ENCODE measurements around a stretch of chr13.

- PRO-cap, result no peak
These were observed 57.8 kb upstream of the TUBA3C start for GRCh38 chr13:19239423-19239828.

- PRO-cap, result bidirectional peak, plus-strand start at chr13:19601981, minus-strand start at chr13:19601985
These were observed 31.3 kb upstream of the MPHOSPH8 start for GRCh38 chr13:19601735-19602934.

DNA sequence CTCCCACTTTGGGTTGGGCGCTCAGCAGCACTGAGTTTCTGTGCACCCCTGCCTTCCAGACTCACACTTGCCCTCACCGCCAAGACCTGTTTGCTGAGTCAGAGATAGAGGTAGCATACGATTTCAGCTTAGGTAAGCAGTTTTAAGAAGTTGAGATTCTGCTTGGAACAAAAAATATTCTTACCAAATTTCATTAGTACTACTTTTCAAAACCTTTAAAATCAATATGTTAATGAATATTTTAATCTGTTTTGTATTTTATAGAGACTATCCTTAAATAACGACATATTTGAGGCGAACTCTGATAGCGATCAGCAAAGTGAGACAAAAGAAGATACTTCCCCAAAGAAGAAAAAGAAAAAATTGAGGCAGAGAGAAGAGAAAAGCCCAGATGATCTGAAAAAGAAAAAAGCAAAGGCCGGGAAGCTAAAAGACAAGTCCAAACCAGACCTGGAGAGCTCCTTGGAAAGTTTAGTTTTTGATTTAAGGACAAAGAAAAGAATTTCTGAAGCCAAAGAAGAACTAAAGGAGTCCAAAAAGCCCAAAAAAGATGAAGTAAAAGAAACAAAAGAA lies 12.8 kb downstream of the MPHOSPH8 start:
- PRO-cap, result no peak

DNA sequence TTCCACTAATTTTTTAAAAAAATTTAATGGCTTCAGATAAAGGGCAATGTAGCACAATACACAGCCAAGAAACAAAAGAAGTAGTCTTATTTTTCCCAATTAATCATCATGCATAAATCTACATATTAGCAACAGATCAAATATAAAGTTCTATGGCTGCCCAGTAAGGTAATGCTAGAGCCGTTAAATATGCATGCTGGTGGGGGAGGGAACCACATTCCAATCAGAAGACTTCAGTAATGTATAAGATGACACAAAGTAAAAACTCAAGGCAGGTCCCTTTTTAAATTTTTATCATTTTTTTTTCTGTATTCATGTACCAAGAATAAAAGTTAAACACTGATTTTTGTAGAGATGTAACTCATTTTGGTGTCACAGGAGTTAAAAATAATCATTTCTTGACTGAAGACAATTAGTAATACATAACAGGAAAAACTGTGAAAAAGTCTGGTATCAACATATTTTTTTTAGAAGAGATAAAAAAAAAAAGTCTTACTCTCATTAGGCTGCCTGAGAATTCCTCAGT lies 62.0 kb downstream of the MPHOSPH8 start:
- PRO-cap, result no peak

DNA sequence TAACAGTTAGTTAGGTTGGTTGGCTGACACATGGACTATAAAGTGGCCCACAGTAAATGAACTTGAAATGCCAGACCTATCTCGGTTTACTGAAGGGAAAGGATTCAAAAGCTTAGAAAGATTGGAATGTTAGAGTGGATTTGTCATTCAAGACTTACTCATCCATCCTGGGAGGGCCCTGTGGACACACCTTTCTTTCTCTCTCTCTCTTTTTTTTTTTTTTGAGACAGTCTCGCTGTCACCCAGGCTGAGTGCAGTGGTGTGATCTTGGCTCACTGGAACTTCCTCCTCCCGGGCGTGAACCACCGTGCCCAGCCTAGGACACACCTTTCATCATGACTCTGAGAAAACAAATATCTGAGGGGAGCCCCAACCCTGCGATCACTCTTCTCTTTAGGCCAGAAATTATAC lies 46.9 kb upstream of the ZMYM5 start:
- PRO-cap, result no peak

DNA sequence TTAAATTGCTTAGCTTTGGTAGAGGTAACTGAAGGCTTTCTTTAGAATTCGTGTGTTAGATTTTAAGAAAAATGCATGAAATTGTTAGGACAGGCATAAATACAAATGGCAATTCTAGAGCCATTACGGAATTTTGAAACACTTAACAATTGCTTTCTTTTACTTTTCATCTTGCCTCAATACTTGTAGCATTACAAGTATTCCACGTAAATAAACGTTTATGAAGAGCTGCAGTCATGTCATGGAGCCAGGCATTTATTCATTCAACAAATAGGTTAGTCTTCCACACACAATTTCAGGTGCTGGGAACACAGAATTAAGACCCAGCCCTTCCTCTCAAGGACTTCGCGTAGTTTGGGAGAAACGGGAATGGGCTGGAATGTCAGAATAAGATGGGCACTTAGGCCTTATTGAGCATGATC lies 69.9 kb downstream of the GJA3 start:
- PRO-cap, result no peak

DNA sequence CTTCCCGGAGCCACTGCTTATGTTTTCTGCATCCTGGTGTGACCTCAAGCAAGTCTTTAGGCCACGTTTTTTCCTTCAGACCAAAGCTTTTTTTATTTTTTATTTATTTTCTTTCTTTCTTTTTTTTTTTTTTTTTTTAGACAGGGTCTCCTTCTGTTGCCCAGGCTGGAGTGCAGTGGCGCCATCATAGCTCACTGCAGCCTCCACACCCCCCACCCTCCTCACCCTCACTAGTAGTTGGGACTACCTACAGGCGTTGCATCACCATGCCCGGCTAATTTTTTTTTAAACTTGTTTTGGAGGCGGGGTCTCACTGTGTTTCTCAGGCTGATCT lies 33.7 kb downstream of the GJA3 start:
- PRO-cap, result no peak

DNA sequence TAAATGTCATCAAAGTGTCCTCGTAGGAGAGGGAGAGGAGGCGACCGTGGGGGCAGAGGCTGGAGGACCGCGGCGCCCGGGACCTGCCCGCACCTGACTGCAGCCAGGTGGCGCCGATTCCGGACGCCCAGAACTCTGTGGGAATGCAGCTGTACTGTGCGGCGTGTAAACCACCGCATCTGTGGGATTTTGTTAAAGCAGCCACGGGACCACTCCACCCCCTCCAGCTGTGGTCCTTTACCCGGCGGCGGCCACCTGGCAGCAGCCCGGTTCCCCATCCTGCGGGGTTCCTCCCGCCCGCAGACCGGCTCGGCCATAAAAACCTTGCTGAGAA lies 32.2 kb downstream of the GJA3 start:
- PRO-cap, result no peak

DNA sequence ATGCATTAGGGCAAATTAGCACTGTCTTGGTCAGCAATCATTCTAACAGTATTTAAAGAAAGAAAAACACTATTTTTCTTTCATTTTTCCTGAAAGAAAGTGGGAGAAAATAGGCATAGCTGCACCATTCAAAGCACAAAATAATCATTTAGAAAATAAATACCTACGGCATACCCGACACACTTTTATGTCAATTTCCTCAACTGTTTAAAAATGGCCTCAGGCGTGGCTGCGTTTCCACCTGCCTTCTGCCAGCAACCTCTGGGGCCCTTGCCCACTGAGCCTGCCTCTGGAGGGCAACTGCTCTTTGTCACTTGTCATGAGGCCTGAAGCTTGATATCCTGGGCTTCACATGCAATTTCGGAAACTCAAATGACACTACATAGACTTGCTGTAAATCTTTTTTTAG lies 19.8 kb downstream of the GJA3 start:
- PRO-cap, result no peak

GRCh38 chr13:20832676-20833065 lies 58.9 kb upstream of the EEF1AKMT1 start:
- PRO-cap, result no peak

GRCh38 chr13:20974151-20974578 lies 71.6 kb upstream of the XPO4 start:
- PRO-cap, result no peak

DNA sequence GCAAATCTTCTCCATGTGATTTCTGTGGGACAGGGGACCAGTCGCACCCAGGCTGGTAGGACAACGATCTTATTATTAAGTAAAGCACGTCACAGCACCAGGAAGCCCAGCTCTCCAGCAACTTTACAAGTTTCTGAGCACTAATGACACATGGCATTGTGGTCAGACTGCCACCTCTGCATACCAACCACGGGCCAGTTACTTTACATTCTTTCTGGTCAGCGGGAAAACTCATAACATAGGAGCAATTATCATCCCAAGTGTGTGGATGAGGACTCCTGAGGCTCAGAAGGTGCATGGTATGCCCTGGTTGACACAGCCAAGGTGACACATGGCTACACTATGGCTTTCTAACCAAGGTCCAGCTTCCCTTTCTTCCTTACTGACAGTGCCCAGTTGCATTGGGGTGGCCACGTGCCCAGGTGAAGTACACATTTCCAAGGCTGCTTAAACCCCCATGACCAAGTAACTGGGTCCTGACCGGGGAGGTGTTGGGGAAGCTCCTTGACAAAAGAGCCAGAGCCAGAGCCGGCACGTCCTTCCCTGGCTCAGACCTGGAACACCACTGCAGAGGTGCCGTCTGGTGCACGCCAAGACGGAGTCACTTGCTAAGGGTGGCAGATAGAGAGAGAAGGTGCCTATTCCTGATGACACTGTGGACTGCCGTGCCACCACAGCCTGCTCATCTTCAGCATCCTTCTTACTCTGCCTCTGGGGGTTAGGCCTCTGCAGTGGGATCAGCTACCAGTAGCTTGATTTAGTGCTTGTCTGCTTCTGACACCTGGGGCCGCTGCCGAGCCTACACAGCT lies 27.2 kb downstream of the LATS2 start:
- PRO-cap, result no peak

DNA sequence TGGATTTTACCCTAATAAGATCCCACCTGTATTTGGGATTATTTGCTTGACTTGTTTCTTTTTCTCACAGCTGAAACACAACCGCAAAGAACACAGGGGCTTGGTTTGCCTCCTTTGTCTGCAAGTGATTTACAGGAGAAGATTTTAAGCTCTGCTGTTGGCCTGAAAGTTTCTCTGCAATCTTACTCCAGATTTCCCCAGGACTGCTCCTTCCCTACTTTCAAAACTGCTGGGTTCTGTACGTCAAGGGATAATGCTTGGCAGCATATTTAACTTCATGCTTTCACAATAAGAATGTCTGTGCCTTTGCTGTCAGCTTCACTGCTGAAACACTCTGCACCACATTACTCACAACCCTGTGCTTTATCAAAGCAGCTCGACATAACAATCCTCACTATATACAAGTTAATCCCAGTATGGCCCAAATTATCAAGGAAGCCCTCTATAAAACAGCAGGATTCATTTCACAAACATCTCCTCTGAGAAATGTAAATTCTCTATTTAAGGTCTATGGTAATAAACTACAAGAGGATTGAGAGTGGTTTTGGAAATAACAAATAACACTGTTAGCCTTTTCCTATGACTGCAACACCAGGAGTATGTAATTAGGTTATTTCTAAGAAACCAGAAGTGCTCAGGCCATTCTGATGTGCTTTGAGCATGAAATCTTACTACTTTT lies 17.5 kb downstream of the LATS2 start:
- PRO-cap, result no peak

- PRO-cap, result no peak
These were observed 558 bp downstream of the MRPL57 start for GRCh38 chr13:21177011-21177421.

GRCh38 chr13:21671294-21671775 lies 462 bp downstream of the FGF9 start:
- PRO-cap, result no peak

- PRO-cap, result no peak
These were observed 161.6 kb downstream of the FGF9 start for GRCh38 chr13:21832523-21832722.

DNA sequence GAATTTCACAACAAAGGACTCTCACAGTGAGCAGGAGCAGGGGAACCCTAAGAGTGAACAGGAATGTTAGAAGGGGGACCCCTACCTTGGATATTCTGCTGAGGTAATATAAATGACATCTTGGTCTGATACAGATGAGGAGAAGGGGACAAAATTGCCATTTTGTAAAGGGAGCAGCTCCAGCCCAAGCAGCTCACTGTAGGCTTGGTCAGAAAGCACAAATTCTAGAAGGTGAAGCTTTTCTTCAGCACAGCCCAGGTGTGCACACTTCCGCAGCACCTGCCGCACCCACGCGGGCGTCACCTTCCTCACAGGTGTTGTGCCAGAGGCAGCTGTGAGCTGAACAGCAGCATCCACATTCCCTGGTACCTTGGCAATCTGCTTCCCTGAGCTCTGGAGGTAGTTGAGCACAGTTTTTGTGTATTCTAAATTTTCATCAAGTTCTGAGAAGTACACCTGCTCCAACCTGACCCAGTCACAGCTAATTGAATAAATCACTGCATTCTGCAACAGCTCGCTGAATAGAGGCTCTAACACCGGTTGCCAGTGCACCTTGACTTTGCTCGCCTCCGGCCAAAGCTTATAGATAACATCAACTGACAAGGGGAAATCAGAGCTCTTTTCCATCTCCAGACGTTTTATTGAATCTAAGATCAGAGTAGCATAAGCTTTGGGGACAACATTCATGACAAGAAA lies 78.9 kb downstream of the SACS start:
- PRO-cap, result no peak

- PRO-cap, result no peak
These were observed 61.8 kb upstream of the MIPEP start for GRCh38 chr13:23950968-23951382.

- PRO-cap, result no peak
These were observed 76.1 kb upstream of the MIPEP start for GRCh38 chr13:23965227-23965786.

GRCh38 chr13:24005984-24006326 lies 116.8 kb upstream of the MIPEP start:
- PRO-cap, result no peak